Cardiac muscle cell (in vitro differentiated cells and primary cell): ENCODE measurements around a stretch of chr10.

GRCh38 chr10:3781015-3781454 is 4.0 kb downstream of the KLF6 start:
- RAMPAGE, long total RNA = no peak
- RRBS = no CpG with 5 or more reads among the region's 14 CpGs

- RAMPAGE, long total RNA = no peak
- RRBS = 0% methylated on average over 4 of the region's 12 CpGs
Measured at GRCh38 chr10:3783332-3783681, 1.7 kb downstream of the KLF6 start.

DNA sequence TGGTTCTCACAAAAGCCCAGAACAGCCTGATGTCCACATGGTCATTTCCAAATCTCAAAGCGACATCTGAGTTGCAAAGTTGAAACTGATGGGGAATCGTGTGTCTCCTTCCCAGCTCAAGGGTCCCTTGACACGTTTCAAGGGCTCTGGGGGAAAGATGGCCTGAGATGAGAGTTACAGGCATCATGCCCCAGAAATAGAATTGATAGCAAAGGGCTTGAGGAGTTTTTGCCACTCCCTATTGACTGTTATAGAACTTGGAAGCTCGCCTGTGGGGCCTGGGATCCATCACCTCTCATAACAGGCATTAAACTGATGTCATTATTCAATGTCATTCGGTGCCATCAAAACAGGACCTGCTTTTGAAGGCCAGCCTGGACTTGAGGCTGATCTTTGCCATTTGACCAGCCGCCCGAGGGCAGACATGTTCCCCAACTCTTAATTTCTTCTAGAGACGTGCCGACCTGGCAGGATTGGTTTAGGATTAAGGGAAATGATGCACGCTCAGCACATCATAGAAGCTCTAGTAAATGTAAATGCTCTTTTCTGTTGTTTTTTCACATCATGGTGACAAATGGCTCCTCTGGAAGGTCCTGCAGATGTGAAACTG is 16.6 kb upstream of the KLF6 start:
- RAMPAGE, long total RNA = no peak
- RRBS = no CpG with 5 or more reads among the region's 10 CpGs

GRCh38 chr10:3805156-3805624 is 20.2 kb upstream of the KLF6 start:
- RAMPAGE, long total RNA = no peak
- RRBS = no CpG with 5 or more reads among the region's 5 CpGs

- RAMPAGE, long total RNA = no peak
- RRBS = 3% methylated on average over 2 of the region's 11 CpGs
Measured at GRCh38 chr10:3805625-3806351, 20.8 kb upstream of the KLF6 start.

- RAMPAGE, long total RNA = no peak
- RRBS = no CpG with 5 or more reads among the region's 11 CpGs
Measured at GRCh38 chr10:3820288-3820706, 35.3 kb upstream of the KLF6 start.

GRCh38 chr10:3823530-3824067 is 38.6 kb upstream of the KLF6 start:
- RAMPAGE, long total RNA = no peak
- RRBS = no CpG with 5 or more reads among the region's 2 CpGs

GRCh38 chr10:3852211-3852883 is 67.3 kb upstream of the KLF6 start:
- RAMPAGE, long total RNA = no peak
- RRBS = no CpG with 5 or more reads among the region's 9 CpGs

- RAMPAGE, long total RNA = no peak
Measured at GRCh38 chr10:3869094-3869453, 84.1 kb upstream of the KLF6 start.

- RAMPAGE, long total RNA = no peak
- RRBS = no CpG with 5 or more reads among the region's 5 CpGs
Measured at GRCh38 chr10:3892265-3893067, 107.5 kb upstream of the KLF6 start.

DNA sequence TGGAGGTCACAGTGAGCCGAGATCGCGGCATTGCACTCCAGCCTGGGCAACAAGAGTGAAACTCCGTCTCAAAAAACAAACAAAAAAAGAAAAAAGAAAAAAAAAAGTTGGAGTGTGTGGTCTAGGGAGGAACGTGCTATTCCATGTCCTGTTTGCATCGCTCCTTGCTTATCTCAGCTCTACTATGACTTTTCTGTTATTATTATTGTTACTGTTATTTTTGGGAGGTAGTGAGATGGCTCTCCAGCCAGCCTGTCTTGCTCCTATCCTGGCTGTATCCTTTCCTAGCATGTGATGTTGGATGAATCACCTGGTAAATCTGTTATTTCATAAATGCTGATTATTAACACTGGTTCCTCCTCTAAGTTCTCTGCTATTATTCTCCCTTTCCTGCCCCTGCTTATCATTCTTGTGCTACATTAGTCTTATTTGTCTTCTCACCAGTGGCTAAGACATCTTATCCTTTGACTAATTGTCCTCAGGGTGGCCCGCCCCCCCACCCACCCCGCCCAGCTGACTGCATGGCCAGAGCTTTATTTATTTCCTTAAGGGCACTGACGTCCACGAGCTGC is 109.9 kb upstream of the KLF6 start:
- RAMPAGE, long total RNA = no peak
- RRBS = no CpG with 5 or more reads among the region's 10 CpGs

DNA sequence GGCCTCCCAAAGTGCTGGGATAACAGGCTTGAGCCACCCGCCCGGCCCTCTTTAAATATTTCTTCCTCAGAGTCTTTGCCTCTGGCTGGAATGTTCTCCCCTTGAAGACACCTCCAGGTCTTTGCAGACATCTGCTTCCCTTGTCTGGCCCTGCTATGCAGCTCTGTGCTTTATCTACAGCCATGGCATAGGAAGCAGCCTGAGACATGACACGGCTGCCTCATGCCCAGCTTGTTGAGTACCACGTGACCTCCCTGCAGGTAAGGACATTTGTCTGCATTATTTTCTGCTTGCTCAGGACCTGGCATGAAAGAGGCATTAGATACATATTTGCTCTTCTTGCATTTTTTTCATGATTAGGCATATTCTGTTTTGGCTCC is 113.8 kb upstream of the KLF6 start:
- RAMPAGE, long total RNA = no peak
- RRBS = no CpG with 5 or more reads among the region's 4 CpGs

GRCh38 chr10:3974975-3975559 is 190.1 kb upstream of the KLF6 start:
- RAMPAGE, long total RNA = no peak
- RRBS = no CpG with 5 or more reads among the region's 11 CpGs

DNA sequence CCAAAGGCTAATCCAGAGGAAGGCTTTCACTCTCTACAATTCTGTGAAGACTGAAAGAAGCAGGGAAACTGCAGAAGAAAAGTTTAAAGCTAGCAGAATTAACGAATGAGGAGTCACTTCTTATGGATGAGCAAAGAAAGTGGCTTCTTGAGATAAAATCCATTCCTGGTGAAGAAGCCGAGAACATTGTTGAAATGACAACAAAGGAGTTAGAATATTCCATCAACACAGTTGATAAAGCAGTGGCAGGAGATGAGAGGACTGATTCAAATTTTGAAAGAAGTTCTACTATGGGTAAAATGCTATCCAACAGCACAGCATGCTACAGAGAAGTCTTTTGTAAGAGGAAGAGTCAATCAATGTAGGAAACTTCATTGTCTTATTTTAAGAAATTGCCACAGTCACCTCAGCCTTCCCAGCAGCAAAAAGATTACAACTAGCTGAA is 338.2 kb upstream of the KLF6 start:
- RAMPAGE, long total RNA = no peak
- RRBS = no CpG with 5 or more reads among the region's 2 CpGs

GRCh38 chr10:4180921-4181589 is 396.0 kb upstream of the KLF6 start:
- RAMPAGE, long total RNA = no peak
- RRBS = no CpG with 5 or more reads among the region's 11 CpGs

- RAMPAGE, long total RNA = no peak
- RRBS = no CpG with 5 or more reads among the region's 2 CpGs
Measured at GRCh38 chr10:4331148-4331375, 494.9 kb upstream of the AKR1E2 start.

DNA sequence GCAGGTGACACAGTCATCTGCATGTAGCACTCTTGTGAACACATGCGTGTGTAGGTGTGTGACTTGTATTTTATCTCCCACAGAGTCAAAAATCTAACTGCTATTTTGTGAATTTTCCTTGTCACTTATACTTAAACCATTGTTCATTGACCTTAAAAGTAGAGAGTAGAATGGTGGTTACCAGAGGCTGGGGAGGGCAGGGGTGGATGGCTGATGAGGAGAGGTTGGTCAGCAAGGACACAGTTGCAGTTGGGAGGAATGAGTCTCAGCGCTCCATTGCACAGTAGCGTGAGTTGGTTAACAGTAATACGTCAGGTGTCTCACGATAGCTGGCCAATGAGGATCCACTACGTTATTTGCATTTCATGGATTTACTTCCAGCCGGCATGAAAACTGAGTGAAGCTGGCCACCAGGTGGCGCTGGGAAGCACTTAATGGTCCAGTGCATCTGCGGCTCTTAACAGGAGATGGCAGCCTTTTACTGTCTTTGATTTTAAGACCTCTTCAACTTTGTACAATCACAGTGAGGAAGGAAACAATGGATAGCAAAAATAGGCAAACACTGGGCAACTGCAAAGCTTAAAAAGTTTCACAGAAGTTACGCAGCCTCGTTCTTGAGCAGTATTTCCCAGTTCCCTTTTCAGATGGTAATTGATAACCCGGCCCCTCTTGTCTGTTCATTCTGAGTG is 23.6 kb downstream of the AKR1E2 start:
- RAMPAGE, long total RNA = no peak
- RRBS = no CpG with 5 or more reads among the region's 12 CpGs

DNA sequence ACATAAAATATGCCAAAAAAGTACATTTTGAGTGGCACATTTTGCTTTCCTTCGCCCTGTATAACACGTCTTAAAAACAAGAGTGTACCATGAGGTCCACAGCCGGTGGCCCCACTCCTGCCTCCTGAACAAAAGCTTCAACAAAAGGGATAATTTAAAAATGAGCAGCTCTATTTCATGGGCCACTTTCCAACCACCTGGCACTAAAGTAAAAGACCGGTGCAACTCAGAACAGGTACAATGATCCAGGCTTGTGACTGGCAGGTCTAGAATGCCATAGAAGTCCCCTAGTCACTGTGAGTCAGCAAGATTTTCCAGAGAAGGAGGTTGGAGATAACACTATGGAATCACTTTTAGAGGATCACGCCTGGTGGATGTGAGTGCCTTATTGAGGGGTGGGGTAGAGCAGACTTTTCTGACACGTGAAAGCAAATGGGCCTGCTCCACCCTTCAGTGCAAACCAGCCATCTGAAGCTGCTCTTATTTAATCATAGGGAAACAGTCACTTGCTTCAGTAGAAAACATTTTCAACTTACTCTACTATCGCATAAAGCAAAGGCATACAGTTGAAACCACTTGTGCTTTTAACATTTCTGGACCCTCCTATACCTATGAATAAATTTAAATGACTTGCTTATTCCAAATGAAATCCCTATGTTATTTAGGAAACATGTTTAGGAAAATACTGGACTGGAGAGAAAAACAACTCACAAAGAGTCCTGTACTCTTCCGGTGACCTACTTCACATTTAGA is 21.6 kb upstream of the AKR1C1 start:
- RAMPAGE, long total RNA = no peak
- RRBS = no CpG with 5 or more reads among the region's 8 CpGs

- RAMPAGE, long total RNA = no peak
- RRBS = no CpG with 5 or more reads among the region's 1 CpG
Measured at GRCh38 chr10:4957297-4957496, 6.0 kb upstream of the AKR1C1 start.

DNA sequence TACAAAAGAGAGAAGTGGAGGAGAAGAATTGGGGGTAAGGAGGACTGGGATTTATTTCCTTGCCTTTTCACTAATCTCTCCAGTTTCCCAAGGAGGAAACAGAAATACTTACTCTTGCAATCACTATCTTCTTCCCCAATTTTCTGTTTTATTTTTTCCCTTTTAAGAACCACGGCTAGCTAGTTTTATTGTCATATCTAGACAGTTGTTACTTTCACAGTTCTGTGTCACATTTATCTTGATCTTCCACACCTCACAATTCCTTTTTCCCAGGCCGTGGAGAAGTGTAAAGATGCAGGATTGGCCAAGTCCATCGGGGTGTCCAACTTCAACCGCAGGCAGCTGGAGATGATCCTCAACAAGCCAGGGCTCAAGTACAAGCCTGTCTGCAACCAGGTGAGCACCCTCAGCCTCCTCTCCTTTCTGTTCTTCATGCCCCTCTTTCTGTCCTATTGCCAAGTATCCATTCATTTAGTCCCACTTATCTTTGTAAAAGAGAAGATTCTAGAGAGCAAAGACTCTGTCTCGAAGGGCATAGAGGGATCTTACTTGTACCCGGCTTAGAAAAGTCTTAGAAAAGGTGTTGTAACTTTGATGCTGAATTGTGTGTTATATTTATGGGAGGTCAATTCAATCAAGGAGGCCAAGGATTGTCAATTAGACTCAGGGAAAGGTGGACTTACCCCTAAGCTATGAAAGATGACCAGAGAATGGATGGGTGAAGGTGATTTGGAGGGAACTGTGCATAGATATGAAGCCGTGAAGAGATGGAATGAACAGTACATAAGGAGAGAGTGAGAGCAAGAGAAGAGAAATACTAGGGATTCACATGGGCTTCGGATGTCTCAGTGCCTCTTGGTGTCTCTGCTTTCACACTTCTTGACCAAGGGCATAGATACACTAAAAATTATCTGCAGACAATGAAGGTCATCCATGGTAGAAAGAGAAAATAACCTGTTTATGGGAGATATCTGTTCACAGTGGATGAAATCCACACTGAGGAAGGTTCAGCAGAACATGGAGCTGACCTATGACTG is 5.7 kb downstream of the AKR1C1 start:
- RAMPAGE, long total RNA = no peak
- RRBS = no CpG with 5 or more reads among the region's 8 CpGs